ENCODE data around the gene RIPOR2.

DNA sequence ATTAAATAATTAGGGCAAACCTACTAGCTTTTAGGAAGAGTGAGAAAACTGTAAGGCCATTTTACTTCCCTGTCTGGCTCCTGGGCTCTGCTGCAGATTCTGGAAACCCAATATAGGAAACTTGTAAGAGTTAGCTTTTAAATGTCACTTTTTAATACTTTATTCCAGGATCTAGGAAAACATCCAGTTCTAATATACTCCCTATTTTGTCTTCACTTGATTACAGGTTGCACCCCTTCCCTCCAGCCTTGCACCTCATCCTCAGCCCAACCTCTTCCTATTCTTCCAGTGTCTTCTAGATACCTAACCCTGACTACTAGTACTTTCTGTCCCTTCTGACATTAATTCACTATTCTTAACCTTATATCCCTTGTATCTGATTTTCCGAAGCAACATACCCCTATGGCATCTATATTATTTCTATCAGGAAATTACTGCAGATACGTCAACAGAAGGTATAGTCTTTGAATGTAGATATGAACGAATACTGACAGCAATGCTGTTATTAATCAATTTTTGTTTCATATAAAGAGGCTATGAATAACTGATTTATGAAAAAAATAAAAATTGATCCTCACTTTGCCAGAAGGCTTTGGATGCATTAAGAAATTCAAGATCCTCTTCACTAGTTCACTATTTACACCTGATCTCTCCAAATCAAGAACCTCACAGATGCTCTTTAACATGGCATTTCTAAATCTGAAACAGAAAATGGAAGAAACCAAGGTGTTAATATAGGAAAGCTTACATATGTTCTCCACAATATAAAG lies 9.0 kb downstream of the DEK start:
- RAMPAGE, long total RNA = no peak
- RRBS = no CpG with 5 or more reads among the region's 3 CpGs

DNA sequence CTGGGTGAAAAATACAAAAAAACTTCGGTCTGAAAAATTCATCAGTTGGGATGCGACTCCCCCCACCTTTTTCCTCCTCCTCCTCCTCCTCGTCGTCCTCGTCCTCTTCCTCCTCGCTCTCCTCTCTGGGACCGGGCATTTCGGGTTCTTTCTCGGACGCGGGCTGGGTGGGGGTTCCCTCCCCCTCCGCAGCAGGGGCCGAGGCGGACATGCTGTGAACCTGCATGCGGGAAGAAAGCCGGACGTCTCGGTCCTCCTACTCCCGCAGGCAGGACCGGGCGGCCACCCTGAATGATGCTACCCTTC lies 600 bp downstream of the DEK start:
- RAMPAGE, long total RNA = no peak
- RRBS = 1% methylated on average over 12 of the region's 21 CpGs

GRCh38 chr6:18386264-18386736 lies 850 bp upstream of the RNF144B start:
- RAMPAGE, long total RNA = no peak
- RRBS = no CpG with 5 or more reads among the region's 4 CpGs

GRCh38 chr6:19690498-19690800 lies 146.7 kb upstream of the ID4 start:
- RAMPAGE, long total RNA = no peak
- RRBS = no CpG with 5 or more reads among the region's 2 CpGs

DNA sequence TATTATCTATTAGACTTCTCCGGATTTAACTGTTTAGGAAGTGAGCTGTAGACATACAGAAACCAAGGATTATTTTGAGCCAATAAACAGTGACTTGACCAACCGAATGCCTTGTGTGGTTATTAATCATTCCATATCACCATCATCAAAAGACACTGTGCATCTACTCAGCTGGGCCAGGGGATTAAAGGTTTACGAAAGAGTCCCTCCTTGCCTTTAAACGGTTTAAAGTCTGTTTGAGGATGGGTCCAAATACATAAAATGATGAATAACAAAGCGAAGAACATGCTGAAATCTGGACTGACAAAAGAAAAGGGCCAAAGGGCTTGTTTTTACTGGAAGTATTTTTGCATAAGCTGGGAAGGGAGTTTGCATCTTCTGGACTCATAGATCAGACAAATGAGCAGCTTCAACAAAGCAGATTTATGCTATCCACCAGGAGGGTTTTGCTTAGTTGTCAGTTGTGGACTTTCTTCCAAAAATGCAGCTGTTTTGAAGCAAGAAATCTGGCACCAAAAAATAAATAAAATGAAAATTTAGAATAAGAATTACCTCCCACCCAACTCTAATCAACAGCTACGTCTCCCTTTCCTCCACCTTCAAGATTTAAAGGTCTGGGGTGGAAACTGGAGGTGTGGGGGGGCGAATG lies 33.6 kb upstream of the ID4 start:
- RAMPAGE, long total RNA = no peak
- RRBS = no CpG with 5 or more reads among the region's 7 CpGs

DNA sequence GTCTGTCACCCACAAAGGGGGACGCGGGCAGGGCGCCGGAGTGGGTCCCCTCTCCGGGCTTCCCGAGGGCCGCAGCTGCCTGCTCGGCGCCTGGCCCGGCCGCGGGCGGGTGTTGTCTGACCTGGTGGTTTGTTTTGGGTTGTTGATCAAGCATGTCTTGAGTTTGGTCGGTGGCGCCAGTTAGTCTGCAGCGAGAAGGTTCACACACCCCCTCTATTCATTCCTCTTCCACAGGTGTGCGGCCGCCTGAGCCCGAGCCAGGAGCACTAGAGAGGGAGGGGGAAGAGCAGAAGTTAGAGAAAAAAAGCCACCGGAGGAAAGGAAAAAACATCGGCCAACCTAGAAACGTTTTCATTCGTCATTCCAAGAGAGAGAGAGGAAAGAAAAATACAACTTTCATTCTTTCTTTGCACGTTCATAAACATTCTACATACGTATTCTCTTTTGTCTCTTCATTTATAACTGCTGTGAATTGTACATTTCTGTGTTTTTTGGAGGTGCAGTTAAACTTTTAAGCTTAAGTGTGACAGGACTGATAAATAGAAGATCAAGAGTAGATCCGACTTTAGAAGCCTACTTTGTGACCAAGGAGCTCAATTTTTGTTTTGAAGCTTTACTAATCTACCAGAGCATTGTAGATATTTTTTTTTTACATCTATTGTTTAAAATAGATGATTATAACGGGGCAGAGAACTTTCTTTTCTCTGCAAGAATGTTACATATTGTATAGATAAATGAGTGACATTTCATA lies 2.0 kb downstream of the ID4 start:
- RAMPAGE, long total RNA = no peak
- RRBS = 3% methylated on average over 10 of the region's 27 CpGs

- RAMPAGE, long total RNA = no peak
- RRBS = no CpG with 5 or more reads among the region's 11 CpGs
Observed at GRCh38 chr6:20411690-20412501, 10.2 kb downstream of the E2F3 start.

GRCh38 chr6:20417598-20418250 lies 16.0 kb downstream of the E2F3 start:
- RAMPAGE, long total RNA = no peak
- RRBS = no CpG with 5 or more reads among the region's 8 CpGs

- RAMPAGE, long total RNA = no peak
- RRBS = no CpG with 5 or more reads among the region's 5 CpGs
Observed at GRCh38 chr6:20424435-20425215, 22.9 kb downstream of the E2F3 start.

GRCh38 chr6:20879373-20879854 lies 345.2 kb downstream of the CDKAL1 start:
- RAMPAGE, long total RNA = no peak
- RRBS = no CpG with 5 or more reads among the region's 2 CpGs

- RAMPAGE, long total RNA = no peak
- RRBS = no CpG with 5 or more reads among the region's 3 CpGs
Observed at GRCh38 chr6:21005678-21006038, 471.4 kb downstream of the CDKAL1 start.

DNA sequence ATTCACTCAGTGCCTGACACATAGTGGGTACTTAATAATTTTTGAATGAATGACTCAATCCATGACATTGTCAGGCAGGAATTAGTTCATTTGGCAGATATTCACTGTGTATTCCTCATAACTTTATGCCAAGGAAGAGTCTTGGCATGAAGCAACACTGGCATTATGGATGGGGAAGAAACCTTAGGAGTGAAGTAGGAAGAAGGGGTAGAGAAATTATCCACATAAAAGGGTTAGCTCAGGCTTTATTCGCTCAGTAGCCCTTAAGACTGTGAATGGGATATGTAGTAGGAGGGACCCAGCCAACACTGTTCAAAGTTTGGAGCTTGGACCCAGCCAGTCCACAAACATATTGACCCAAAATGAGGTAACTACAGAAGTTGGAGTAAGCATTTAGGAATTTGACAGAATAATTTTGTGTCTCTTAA lies 452.0 kb upstream of the SOX4 start:
- RAMPAGE, long total RNA = no peak
- RRBS = no CpG with 5 or more reads among the region's 1 CpG

DNA sequence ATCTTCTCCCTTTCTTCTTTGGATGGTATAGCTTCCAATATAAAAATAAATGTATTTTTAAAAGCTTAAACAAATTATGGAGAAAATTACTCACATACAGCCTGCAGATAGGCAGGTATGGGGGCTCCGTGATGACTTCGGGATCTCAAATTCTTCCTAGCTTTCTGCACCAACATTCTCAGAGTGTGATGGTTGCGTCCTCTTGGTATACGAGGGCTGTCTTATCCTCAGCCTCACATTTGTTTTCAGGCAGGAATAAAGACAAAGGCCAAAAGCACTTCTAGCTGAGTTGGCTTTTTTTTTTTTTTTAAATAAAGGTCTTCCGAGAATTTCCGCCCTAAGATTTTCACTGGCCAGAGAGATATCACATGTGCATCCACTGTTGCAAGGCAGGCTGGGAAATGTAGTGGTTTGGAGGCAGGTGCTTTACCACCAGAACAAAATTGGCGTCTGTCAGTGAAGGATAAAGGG lies 335.0 kb upstream of the SOX4 start:
- RAMPAGE, long total RNA = no peak
- RRBS = no CpG with 5 or more reads among the region's 7 CpGs

- RAMPAGE, long total RNA = no peak
- RRBS = no CpG with 5 or more reads among the region's 9 CpGs
Observed at GRCh38 chr6:22827886-22828858, 258.8 kb downstream of the HDGFL1 start.

DNA sequence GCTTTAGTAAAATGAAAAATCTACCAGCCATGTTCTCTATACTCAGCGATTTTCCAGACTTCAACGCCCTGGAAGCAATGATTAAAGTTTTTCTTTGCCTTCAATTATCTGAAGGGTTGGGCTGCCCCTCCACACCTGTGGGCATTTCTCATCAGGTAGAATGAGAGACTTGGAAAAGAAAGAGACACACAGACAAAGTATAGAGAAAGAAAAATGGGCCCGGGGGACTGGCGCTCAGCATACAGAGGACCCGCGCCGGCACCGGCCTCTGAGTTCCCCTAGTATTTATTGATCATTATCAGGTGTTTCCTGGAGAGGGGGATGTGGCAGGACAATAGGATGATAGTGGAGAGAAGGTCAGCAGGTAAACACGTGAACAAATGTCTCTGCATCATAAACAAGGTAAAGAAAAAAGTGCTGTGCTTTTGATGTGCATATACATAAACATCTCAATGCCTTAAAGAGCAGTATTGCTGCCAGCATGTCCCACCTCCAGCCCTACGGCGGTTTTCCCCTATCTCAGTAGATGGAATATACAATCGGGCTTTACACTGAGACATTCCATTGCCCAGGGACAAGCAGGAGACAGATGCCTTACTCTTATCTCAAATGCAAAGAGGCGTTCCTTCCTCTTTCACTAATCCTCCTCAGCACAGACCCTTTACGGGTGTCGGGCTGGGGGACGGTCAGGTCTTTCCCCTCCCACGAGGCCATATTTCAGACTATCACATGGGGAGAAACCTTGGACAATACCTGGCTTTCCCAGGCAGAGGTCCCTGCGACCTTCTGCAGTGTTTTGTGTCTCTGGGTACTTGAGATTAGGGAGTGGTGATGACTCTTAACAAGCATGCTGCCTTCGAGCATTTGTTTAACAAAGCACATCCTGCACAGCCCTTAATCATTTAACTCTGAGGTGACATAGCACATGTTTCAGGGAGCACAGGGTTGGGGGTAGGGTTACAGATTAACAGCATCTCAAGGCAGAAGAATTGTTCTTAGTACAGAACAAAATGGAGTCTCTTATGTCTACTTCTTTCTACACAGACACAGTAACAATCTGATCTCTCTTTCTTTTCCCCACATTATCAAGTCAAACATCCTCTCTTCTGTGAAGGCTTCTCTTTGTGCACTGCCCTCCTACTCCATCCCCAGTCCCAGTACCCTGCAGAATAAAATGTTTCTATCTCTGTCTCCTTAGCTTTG lies 2.4 kb upstream of the MRS2 start:
- RAMPAGE, long total RNA = no peak
- RRBS = no CpG with 5 or more reads among the region's 19 CpGs

GRCh38 chr6:24646723-24647074 lies 708 bp upstream of the KIAA0319 start:
- RAMPAGE, long total RNA = no peak
- RRBS = no CpG with 5 or more reads among the region's 5 CpGs

- RAMPAGE, long total RNA = no peak
- RRBS = no CpG with 5 or more reads among the region's 15 CpGs
Observed at GRCh38 chr6:24765332-24765928, 9.3 kb upstream of the GMNN start.

DNA sequence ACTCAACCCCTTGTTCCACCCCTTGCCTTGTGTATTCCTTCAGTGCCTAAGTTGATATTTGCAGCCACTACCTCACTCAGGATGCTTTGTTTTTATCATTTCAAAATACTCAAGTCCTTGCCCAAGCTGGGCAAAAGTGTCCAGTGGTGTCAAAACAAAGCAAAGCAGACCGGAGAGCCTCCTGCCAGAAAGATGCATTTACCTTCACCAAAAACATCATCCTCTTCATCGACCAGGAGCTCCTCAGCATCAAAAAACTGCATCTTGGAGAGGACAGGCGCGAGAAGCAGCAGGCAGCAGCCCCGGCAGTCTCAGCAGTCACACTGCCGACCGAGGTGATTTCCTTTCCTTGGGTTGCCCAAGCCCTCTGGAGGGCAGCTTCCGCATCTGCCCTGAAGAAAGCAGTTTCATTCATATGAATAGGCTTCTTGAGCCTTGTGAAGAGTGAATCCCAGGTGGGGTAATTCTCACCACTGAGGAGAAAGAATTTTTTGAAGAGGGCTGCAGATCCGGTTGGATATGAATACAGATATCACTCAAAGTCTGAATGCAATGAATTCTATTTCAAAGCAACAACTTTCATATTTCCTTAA lies at the start of gene RIPOR2:
TSS of gene RIPOR2 (minus strand) at position 325 of the 593 bp plus-strand sequence.
- RAMPAGE, long total RNA = no peak
- RRBS = no CpG with 5 or more reads among the region's 9 CpGs

DNA sequence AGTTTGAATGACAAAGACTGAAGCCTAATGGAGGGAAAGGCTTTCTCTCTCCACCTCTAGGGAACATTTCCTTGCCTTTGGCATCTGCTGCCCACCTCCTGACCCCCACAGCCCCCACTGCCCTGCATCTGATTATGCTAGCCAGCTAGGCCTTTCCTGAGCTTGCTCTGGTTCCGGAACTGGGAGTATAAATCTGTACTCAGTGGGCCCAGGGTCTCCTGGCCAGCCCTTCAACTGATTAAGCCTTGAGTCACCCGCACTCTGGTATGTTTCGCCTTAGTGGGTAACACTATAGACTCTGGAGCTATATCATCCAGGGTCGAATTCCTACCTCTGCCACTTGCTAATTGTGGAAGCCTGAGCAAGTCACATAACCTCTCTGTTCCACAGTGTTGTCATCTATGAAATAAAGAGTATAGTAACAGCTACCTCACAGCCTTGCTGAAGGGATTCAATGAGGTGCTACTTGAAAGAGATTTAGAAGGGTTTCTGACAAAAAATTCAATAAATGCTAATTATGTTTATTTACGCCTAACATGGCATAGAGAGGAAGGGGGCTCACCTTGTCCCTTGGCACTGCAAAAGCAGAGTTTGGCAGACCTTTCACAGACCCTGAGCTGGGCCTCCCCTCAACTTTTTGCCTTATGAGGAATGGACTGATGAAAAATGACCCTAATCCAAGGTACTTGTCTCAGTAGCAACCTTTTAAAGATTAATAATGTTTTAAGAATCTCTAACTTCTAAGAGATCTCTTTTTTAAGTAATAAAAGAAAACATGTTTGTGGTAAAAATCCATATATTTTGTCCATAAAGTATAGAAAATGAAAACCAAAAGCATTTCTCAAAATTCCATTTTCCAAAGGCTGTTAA lies 45.8 kb upstream of the RIPOR2 start:
- RAMPAGE, long total RNA = no peak
- RRBS = no CpG with 5 or more reads among the region's 5 CpGs

GRCh38 chr6:25193024-25193676 lies 86.0 kb upstream of the CARMIL1 start:
- RAMPAGE, long total RNA = no peak
- RRBS = no CpG with 5 or more reads among the region's 6 CpGs